H4 (cell line): ENCODE data around the genes MON1B and MAF.

GRCh38 chr16:75554999-75555589 lies 958 bp downstream of the TMEM231 start:
- RAMPAGE, long total RNA, result no peak

DNA sequence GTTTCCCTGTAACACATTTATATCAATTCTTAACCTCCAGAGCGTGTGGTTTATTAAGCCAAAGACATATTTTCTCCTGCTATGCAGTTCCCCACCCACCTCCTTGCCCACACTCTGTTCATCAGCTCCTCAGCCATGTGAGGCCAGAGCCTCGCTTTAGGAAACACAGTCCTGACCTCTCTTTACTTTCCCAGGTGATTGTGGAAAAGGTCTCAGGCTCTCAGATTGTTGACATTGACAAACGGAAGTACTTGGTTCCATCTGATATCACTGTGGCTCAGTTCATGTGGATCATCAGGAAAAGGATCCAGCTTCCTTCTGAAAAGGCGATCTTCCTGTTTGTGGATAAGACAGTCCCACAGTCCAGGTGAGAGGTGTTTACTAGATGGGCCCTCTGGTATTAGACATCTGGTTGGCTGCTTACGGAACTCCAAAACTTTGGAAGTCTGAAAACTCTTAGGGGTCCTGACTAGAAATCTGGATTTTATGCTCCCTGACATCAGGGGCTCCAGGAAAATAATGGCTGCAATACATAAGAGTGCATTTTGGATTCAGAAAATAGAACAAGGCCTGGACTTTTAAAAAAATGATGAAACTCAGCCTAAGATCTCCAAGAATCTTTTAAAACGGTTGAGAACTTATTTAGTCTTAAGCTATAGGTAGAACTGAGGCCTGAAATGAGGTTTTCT lies 1.8 kb downstream of the GABARAPL2 start:
- RAMPAGE, long total RNA, result no peak

GRCh38 chr16:76393509-76393795 lies 116.3 kb downstream of the CNTNAP4 start:
- RAMPAGE, long total RNA, result no peak

DNA sequence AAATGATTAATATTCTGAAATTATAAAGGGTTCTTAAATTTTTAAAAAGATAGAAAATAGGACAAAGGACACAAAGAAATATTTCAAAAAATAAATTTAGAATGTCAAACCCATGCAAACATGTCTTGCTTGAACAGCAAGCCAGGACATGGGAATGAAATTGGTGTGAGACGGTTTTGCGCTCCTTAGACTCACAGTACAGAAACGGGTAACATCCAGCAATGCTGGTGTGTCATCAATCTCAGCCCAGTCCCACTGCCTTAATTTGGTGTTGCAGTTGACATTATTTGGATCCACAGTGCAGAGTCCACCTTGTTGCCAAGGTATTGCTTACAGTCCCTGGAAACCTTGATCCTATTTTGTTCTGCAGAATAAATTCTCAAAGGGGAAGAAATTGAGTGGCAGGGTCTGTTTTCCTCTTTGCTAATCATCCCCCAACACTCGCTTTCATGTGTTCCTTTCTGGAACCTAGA lies 311.6 kb upstream of the MON1B start:
- RAMPAGE, long total RNA, result no peak

GRCh38 chr16:77190821-77191441 lies at the start of gene MON1B:
Gene MON1B (plus strand): TSS chr16:77191190.
- RAMPAGE, long total RNA, result start-site peak on the plus strand at chr16:77190947-77190983, 12 reads

GRCh38 chr16:77776454-77776718 lies 12.0 kb upstream of the VAT1L start:
- RAMPAGE, long total RNA, result no peak

- RAMPAGE, long total RNA, result no peak
Measured at GRCh38 chr16:77833804-77834367, 45.5 kb downstream of the VAT1L start.

- RAMPAGE, long total RNA, result no peak
Measured at GRCh38 chr16:78177869-78178528, 78.5 kb downstream of the WWOX start.

GRCh38 chr16:78640417-78641231 lies 541.2 kb downstream of the WWOX start:
- RAMPAGE, long total RNA, result no peak

GRCh38 chr16:78706607-78706839 lies 607.1 kb downstream of the WWOX start:
- RAMPAGE, long total RNA, result no peak

DNA sequence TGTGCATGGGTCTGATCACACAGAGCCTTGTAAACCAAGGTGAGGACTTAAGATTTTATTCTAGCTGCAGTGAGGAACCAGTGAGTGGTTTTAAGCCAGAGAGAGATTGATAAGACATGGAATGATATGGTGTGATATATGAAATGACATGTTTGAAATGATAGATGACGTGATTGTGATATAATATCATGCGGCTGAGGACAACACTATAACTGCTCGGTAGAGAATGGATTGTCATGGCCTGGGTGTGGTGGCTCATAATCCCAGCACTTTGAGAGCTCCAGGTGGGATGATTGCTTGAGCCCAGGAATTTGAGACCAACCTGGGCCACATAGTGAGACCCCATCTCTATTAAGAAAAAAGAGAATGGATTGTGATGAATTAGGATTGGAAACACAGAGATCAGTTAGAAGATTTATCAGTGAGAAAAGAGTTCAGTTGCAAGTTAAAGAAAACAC lies 615.3 kb downstream of the WWOX start:
- RAMPAGE, long total RNA, result no peak

DNA sequence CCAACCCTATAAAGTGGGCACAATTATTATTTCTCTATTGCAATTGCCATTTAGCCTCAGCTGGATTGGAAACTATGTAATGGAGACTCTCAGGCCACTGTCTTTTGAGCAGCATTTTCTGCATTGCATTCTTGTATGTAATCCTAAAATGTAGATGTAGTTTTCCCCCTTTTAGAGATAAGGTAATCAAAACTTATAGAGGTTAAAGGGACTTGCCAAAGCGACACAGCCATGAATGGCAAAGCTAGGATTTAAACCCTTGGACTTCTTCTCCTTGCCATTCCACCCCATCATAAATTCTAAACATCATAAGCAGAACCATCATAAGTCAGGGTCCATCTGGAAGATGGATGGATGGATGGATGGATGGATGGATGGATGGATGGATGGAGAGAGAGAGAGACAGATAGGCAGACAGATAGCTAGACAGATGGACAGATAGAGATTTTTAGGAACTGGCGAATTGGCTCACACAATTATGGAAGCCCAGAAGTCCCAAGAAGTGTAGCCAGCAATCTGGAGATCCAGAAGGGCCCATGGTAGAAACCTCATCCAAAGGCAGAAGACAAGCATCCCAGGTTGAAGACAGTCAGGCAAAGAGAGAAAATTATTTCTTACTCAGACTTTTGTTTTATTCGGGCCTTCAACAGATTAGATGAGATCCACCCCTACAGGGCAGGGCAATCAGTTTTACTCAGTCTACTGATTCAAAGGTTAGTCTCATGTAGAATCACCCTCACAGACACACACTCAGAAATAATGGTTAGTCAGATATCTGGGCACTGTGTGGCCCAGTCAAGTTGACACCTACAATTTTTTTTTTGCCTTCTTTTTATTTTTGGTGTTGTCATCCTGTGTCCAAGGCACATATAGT lies 729.5 kb downstream of the WWOX start:
- RAMPAGE, long total RNA, result no peak

DNA sequence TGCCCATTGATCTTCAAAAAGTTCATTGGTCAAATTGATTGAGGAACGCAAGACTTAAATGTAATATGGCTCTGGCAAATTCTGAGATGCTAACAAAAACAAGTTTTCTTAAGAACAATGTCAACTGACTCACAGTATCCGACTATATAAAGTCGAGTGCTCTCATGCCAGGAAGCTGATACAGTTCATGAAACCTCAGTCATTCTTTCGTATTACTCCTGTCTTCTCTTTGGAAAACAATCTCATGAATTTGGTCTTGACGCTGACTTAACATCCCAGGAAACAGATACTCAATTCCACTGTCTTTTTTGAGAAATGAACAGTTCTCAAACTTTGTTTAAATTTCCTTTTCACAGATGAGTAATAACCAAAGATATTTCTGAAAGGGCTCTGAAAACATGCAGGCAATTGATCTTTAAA lies 704.8 kb downstream of the MAF start:
- RAMPAGE, long total RNA, result no peak

GRCh38 chr16:79469908-79470521 lies 130.5 kb downstream of the MAF start:
- RAMPAGE, long total RNA, result no peak

GRCh38 chr16:79542038-79542767 lies 58.3 kb downstream of the MAF start:
- RAMPAGE, long total RNA, result no peak

GRCh38 chr16:79589360-79589752 lies 11.2 kb downstream of the MAF start:
- RAMPAGE, long total RNA, result no peak

- RAMPAGE, long total RNA, result no peak
Measured at GRCh38 chr16:79597963-79598270, 2.6 kb downstream of the MAF start.

DNA sequence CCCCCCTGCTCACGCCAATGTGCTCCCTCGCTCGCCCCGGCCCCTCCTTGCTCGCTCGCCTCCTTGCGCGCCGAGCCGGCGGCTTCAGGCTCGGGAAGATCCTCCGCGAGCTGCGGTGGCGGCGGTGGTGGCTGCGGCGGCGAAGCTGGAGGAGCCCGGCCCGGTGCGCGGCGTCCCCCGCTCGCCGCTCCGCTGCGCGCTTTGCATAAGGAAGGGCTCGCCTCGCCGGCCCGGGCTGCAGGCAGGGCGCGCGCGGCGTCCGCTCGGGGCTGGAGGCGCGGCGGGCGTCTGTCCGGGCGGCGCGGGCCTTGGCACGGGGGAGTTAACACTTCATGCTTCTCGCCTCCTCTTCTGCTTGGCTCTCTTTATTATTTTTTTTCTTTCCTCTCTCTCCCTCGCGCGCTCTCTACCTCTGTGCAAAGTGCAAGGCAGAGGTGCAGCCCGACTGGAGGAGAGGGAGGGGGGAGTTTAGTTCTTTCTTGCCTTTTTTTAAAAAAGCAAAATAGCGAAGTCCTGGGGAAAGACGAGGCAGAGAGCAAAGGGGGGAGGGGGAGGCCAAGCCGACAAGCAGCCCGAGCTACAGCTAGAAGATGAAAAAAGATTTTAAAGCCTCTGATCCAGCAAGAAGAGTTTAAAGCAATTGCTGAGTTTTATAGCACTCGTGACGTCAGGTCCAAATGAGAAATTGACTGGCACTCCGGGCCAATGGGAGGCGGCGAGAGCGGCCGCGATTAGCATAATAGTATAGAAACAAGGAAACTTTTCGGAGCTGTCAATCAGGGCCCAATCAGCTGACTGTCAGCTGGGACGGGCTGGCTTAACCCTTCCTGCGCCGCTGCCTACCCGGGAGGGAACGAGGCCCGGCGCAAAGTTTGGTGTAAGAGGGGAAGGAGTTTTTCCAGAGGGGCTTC lies at the start of gene MAF:
Gene MAF (minus strand): TSS at position 625 of the 911 bp plus-strand sequence.
- RAMPAGE, long total RNA, result start-site peak on the minus strand centred at position 612 of the sequence, 25 bp wide, 8 reads

- RAMPAGE, long total RNA, result no peak
Measured at GRCh38 chr16:79602056-79602508, 1.5 kb upstream of the MAF start.

DNA sequence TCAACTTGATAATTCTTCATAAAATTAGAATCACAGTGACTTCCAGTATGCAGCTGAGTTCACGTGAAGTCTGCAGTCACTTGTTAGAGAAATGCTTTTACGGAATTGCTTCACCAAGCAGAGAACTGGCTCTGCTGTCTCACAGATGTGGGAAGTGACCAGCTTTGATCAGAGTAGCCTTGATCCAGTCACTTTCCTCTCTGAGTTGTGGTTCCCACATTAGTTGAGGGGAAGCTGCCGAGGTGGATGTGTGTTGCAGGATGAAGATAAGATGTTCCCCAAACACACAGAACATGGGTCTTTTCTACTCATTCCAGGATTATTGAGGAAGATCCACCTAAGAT lies 168.7 kb upstream of the MAF start:
- RAMPAGE, long total RNA, result no peak